Ureter (tissue), 1 donor: Measurements from ENCODE around the genes KDM6B, TMEM88, CYB5D1 and MFSD6L.

GRCh38 chr17:7613727-7614341 lies 863 bp downstream of the FXR2 start:
- PRO-cap, result no peak

GRCh38 chr17:7669041-7669572 lies 18.2 kb downstream of the TP53 start:
- PRO-cap, result no peak

- PRO-cap, result no peak
Measured at GRCh38 chr17:7673446-7674167, 13.7 kb downstream of the TP53 start.

GRCh38 chr17:7677361-7677847 lies 9.9 kb downstream of the TP53 start:
- PRO-cap, result no peak

DNA sequence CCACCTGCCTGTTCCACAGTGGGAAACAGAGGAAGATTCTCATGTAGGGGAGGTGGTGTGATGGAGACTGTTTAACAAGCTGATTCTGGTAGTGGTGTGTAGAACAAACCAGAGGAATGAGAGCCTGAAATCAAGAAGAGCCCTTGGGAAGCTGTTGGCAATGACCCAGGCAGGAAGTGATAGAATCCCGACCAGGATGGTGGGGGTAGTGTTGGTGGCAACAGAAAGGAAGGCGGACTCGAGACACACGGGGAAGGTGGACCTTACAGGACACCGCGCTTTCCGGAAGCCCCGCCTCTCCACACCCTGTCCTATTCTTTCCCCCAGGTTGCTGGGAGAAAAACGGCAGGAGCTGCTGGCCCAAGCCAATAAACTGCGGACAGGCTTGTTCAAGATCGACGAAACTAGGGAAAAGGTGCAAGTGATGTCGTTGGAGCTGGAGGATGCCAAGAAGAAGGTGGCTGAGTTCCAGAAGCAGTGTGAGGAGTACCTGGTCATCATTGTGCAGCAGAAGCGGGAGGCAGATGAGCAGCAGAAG lies 30.0 kb upstream of the KDM6B start:
- PRO-cap, result no peak

GRCh38 chr17:7833546-7834384 lies at the start of gene KDM6B:
TSS of gene KDM6B (plus strand) at chr17:7834217.
- PRO-cap, result bidirectional peak, plus-strand start at chr17:7833978, minus-strand start at chr17:7833839; bidirectional peak, plus-strand start at chr17:7834205, minus-strand start at chr17:7834183

- PRO-cap, result no peak
Measured at GRCh38 chr17:7850687-7851033, 4.2 kb upstream of the TMEM88 start.

GRCh38 chr17:7854558-7855453 lies at the start of gene TMEM88:
TSS of gene TMEM88 (plus strand) at chr17:7855066.
- PRO-cap, result bidirectional peak, plus-strand start at chr17:7855066, minus-strand start at chr17:7854943

GRCh38 chr17:7857815-7858155 lies at the start of gene CYB5D1:
TSS of gene CYB5D1 (plus strand) at chr17:7858003.
- PRO-cap, result bidirectional peak, plus-strand start at chr17:7857979, minus-strand start at chr17:7857877

DNA sequence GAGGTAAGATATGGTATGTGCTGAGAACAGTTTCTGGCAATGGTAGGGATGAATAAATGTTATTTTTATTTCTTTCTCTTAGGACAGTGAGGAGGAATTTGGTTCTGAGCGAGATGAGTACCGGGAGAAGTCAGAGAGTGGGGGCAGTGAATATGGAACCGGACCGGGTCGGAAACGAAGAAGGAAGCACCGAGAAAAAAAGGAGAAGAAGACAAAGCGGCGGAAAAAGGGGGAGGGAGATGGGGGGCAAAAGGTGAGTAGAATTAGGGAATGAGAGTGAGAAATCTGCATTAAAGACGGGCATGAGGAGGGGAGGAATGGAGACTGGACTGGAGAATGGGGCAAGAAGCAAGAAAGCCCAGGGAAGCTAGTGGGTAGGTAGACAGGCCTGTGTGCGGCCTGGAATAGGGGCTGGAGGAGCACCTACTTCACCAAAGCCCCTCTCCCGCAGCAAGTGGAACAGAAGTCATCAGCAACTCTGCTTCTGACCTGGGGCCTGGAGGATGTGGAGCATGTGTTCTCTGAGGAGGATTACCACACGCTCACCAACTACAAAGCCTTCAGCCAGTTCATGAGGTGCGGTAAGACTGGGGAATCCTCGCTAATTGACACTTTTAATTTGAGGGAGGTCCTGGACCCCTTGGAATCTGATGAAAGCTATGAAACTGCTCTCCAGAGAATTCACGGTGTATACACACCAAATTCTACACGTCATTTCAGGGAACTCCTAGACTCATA lies 2.1 kb downstream of the CHD3 start:
- PRO-cap, result no peak

GRCh38 chr17:7916914-7917345 lies 841 bp upstream of the RNF227 start:
- PRO-cap, result no peak

DNA sequence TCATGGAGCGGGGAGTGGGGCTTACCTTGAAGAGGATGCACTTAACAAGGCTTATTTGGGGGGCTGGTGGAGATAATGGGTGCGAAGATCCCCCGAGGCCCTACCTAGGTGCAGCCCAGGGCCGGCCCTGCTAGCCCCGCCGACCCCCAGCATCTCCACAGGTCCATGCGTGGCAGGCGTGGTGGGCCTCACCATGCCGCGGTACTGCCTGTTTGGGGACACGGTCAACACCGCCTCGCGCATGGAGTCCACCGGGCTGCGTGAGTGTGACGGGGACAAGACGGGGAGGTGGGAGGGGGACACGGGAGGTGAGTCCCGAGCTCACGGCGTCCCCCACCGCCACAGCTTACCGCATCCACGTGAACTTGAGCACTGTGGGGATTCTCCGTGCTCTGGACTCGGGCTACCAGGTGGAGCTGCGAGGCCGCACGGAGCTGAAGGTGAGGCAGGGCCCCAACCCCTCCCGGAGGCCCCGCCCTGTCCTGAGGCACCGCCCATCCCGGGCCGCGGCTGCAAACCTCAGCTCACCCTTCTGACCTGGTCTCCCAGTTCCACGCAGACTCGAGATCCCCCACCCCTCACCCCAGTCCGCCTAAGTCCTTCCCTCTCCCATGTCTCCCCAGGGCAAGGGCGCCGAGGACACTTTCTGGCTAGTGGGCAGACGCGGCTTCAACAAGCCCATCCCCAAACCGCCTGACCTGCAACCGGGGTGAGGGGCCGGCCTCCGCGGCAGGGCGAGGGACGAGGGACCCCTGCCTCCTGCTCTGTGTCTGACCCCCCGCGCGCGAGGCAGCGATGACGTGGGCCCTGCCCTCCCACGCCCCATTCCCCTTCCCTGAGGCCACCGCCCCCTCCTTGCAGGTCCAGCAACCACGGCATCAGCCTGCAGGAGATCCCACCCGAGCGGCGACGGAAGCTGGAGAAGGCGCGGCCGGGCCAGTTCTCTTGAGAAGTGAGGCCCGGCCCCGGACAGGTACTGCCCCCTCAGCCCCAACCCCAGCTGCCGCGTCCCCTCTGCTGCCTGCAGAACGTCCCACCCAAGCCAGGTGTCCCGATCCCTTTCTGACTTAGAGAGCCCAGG lies 13.5 kb downstream of the GUCY2D start:
- PRO-cap, result no peak

GRCh38 chr17:8068853-8069391 lies 18.6 kb downstream of the ALOX12B start:
- PRO-cap, result no peak

DNA sequence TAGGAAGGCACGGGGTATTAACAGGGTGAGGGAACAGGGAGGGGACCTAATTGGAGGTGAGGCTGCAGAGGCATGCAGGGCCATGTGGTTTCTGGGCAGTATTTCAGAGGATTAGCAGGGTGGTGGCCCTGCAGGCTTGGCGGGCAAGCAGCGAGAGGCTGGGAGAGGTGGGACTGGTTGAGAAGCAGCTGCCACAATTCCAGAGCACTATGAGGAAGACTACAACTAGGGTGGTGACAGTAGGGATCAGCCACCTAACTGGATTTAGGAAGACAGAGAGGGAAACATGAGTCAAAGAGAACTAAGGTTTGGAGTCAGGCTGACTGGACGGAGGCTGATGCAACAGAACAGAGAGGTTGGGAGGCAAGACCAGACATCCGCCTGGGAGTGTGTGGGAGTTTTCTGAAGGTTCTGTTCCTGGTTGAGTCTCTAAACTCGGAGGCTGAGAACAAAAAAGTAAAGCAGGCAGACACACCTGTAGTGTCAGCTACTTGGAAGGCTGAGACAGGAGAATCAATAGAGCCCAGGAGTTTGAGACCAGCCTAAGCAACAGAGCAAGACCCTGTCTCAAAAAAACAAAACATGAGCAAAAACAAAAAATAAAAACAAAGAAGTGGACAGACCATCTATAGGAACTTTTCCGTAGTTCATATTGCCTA lies 12.2 kb downstream of the ALOXE3 start:
- PRO-cap, result no peak

GRCh38 chr17:8119008-8119482 lies 731 bp upstream of the ALOXE3 start:
- PRO-cap, result unidirectional peak, plus-strand start at chr17:8119150

DNA sequence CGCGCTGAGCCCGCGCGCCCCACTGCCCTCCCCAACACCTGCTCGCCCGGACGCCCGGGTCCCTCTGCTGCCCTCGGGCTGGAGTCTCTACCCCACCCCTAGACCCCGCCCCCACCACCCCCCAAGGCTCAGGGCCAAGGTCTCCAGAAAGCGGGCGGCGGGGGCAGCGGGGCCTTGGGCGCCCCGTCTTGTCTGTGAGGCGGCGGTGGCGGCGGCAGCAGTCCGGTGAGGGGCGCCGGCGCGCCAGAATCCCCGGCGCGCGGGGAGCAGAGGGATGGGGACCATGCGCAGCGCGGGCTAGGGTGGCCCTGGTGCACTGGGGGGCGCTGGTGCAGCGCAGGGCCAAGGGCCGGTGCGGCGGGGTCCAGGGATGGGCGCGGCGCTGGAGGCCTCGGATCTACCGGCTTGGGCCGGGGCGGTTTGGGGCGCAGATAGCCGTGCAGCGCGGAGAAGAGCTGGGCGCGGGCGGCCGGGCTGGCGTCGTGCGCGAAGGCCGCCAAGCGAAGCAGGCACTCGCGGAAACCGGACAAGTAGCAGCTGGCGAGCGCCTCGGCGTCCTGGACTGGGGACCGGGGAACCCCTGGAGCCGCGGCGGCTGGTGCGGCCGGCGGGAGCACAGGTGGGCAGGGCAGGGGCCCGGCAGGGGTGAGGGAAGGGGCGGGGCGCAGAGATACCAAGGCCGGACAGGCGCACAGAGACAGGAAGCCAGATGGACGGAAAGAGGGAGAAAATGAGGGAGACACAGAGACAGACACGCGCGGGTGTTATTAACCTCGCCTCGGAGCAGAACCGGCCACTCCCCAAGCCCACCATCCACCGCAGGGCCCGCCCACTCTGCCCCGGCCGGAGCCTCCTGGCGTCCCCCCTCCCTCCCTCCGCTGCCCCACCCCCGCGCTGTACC lies 2.2 kb downstream of the HES7 start:
- PRO-cap, result unidirectional peak, plus-strand start at position 345 of the sequence

DNA sequence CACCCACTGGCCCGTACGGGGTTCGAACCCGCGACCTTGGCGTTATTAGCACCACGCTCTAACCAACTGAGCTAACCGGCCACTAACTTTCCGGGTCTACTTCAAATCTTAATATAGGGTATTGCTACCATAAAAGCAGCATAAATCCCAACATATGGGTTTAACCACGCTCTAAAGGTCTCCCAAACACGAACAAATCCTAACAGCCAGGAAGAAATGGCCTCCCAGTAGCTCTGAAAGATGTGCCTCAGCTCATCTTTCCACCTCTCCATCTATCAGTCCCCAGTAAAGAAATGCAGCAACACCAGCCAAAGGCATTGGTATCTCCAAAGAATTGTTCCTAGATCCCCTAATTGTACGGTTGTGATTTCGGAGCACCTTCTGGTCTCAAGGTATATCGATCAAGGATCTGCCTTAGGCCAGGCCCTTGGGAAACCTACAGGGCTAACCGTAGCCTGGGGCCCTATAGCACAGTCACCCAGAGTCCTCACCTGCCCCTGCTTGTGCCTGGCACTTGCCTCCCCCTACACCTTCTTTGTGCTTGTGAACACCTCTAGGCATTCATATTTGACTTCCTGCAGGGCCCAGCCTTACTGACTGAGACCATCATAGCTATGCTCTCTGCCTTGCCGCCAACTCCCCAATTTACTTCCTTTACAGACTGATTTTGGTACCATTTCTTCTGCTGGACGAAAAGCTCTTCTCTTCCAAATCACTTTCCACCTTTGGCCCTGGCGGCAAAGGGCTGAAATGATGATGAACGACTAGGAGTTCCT lies 16.8 kb upstream of the AURKB start:
- PRO-cap, result unidirectional peak, minus-strand start at position 84 of the sequence

DNA sequence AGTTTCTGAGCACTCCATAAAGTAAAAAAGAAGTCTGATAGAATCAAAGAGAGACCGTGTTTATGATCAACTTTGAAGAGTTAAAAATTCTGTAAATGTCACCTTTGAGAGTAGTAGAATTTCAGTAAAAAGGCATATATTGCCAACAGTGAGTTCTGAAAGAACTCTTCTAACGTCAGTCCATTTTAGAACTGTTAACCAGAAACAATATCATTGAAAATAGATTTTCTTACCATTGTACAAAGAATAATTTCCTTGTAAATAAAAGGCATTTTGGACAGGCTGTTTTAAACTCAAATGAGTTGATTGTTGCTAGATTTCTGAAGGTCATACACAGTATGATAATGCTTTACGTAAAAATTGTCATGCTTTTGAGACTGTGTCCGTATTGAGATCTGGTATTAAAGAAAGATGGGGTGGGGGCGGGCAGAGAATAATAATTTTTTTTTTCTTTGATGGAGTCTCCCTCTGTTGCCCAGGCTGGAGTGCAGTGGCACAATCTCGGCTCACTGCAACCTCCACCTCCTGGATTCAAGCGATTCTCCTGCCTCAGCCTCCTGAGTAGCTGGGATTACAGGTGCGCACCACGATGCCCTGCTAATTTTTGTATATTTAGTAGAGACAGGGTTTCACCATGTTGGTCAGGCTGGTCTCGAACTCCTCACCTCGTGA lies 2.0 kb downstream of the NDEL1 start:
- PRO-cap, result no peak

- PRO-cap, result no peak
Measured at GRCh38 chr17:8798737-8799931, at the start of gene MFSD6L. TSS of gene MFSD6L (minus strand) at chr17:8799365.

DNA sequence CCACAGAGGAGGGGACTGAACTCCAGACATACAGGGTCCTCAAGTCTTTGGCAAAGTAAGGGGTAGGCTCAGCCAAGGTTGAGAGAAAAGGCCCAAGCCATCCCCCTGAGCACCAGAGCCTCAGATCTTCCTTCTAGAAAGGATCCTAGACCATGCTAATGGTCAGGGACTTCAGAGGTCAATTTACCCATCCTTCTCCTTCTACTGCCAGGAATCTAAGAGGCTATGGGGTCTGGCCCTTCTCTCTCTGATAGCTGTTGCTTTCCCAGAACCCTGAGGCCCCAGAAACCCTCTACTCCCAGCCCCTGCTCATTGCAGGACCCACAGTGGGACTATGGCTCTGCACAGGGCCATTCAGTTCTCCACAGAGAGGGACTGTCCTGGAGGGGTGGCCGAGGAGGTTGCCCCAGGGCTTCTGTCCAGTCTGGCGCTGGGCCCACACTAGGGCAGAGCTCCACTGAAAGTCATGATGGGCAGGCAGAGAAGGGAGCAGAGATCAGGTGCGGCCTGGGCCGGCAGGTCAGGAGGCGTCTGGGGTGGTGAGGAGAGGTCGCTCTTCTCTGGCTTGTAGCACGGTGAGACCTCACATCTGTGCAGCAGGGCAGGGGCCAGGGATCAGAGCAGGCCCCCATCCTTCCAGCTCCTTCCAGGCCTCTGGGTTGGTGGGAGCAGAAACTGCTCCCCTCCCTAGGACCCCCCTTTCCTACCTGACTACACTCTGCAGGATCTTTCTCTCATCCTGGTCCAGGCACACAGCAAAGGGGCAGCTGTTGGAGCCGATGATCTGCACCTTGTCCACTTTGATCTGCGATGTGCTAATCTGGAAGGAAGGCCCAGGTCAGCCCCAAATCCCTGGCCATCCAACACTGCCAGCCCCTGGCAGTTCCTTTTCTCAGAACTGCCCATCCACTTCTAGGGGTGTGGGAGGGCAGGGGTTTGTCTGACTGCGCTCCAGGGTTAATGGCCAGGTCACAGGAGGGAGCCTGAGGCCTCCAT lies 13.0 kb upstream of the PIK3R6 start:
- PRO-cap, result no peak